Vermiform appendix (tissue), 1 donor: ENCODE measurements around a stretch of chr12.

- PRO-cap, result no peak
Measured at GRCh38 chr12:4115009-4115432, 158.5 kb upstream of the CCND2 start.

- PRO-cap, result no peak
Measured at GRCh38 chr12:4116031-4116734, 157.4 kb upstream of the CCND2 start.

- PRO-cap, result no peak
Measured at GRCh38 chr12:4117995-4118448, 155.5 kb upstream of the CCND2 start.

GRCh38 chr12:4203883-4204318 lies 69.7 kb upstream of the CCND2 start:
- PRO-cap, result no peak

GRCh38 chr12:4228114-4228561 lies 45.4 kb upstream of the CCND2 start:
- PRO-cap, result no peak

DNA sequence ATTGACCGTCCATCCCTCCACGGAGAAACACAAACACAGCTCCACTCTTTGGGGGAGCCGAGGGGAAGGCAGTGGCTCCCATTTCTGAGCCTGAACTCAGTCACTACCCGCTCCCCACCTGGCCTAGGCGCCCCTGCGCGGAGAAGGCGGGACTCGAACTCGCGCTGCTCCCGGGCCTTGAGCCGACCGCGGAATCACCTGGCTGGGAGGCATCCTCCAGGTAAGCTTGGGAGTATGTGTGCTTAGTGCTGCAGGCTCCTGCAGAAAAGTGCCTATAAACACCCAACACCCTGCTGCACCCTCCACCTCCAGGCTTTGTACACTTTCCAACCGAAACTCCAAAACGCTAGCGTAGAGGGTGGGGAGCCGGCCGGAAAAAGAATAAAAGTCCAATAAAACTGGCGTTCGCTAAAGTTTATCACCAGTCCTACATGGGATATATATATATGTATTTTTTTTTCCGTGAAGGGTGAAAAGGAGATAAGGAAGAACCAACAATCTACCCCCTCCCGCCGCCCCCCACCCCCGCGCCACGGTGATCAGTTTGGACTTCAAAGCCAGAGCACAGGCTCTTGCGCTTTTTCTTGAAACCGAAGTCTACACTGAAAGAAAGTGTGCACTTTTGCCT lies 3.3 kb upstream of the CCND2 start:
- PRO-cap, result bidirectional peak, plus-strand start at position 472 of the sequence, minus-strand start at position 317 of the sequence

DNA sequence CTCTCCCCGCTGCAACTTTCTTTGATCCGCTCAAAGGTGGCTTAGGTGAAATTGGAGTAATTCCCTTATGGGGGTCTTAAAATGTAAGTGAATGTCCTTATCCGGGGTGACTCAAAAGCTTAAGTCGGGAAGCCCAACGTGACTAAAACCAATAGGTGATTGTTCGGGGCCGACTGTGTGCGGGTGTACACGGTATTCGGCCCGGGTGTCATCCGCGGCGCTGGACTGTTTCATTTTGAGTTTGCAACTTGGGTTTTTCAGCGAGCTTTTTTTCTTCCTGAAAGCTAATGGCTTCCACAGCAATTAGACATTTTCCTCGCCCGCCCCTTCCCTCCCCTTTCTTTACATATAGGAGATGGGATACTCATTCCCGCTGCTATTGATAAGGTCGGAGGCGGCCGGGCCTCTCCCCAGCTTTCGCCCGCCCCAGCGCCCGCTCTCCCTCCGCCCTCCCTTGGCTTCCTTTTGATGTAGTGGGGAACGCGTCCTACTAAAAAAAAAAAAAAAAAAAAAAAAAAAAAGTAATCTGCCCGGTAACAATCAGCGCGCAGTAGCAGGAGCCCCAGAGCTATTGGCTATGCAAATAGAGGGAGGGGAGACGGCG lies 1.9 kb upstream of the CCND2 start:
- PRO-cap, result bidirectional peak, plus-strand start at position 158 of the sequence, minus-strand start outside the sequence; bidirectional peak, plus-strand start at position 195 of the sequence, minus-strand start at position 237 of the sequence; bidirectional peak, plus-strand start outside the sequence, minus-strand start at position 456 of the sequence

- PRO-cap, result bidirectional peak, plus-strand start at chr12:4274769, minus-strand start at chr12:4274714
Measured at GRCh38 chr12:4274260-4275001, 869 bp downstream of the CCND2 start.

DNA sequence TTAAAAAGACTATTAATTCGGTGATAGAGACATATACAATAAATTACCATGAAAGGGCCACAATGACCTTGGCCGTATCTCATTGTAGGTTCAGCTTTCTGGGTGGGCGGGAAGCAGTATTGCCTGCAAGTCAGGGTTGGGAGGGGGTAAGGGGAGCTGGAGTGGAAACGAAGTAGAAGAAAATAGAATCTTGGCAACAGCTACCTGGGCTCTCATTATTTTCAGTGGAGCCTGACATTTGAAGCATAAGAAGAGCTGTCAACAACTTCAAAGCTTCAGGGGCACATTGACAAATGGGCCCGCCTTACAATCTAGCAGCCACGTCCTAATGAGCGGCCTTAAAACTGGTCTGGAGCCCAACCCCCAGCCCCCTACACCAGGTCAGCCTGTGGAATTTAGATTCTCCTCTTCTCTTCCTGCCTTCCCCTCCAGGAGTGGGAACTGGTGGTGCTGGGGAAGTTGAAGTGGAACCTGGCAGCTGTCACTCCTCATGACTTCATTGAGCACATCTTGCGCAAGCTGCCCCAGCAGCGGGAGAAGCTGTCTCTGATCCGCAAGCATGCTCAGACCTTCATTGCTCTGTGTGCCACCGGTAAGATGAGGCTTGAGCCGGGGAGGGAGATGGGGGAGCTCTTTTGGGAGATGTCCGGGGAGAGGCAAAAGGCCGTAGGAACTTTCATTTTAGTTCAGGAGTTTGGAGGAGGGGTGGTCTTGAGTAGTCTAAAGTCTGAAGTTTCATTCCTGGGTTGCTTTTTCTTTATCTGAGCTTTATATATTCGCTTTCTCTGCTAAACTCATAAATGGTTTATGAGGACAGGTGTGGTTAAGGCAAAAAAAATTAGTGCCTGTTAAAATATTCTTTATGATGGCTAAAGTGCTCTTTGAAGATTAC lies 5.0 kb downstream of the CCND2 start:
- PRO-cap, result no peak

- PRO-cap, result no peak
Measured at GRCh38 chr12:4287778-4288213, 14.2 kb downstream of the CCND2 start.

DNA sequence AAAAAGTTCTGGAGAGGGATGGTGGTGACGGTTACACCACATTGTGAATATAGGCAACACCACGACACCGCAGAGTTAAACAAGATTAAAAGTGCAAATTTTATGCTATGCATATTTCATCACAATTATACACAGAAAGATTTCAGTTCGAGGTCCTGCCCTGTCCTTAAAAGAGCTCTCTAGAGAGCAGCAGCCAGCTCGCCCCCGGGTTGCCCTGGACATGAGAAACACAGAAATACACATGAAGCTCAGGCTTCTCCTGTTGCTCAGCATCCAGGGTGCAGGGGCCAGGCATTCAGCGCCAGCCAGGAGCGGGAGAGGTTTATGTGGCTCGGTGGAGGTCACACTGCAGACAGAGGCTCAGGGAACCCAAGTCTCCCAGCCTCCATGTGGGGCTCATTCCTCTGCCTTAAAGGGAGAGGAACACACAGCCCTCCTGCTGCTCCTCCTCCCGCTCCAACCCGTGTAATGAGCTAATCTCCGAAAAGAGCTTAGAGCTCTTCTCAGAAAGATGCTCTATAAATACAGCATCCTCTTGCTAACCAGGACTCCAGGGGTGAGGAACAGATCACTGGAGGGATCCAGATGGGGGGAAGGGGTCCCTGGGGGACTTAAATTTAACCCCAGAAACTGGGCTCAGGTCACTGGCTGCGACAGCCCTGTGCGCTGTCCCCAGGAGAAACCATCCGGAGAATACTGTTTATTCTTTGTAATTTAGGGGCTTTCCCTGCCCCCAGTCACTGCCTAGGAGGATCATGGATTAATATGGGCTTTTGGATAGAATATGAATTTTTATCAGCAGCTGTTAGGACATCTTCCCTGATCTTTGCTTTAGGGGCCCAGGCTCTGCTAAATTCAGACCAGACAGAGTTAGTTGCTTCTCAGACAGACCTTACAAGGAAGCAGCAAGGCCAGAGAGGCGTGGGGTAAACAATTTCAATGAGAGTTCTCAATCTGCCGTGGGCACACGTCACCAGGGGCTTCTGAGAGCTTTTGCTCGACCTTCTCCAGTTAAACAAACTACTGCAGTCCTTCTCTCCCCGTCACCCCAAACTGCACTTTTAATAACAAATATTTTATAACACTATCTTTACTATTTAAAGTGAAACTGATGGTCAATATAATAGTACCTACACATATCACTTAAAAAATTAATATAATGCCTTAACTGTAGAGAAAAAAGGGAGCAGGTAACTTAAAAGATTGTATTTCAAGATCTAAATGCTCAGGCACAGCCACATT lies 28.0 kb downstream of the FGF6 start:
- PRO-cap, result bidirectional peak, plus-strand start at position 548 of the sequence, minus-strand start at position 321 of the sequence

- PRO-cap, result no peak
Measured at GRCh38 chr12:4441176-4442286, 4.1 kb downstream of the FGF6 start.

- PRO-cap, result no peak
Measured at GRCh38 chr12:4647895-4648420, 893 bp downstream of the AKAP3 start.

GRCh38 chr12:5201827-5202383 lies 158.2 kb downstream of the KCNA5 start:
- PRO-cap, result no peak

DNA sequence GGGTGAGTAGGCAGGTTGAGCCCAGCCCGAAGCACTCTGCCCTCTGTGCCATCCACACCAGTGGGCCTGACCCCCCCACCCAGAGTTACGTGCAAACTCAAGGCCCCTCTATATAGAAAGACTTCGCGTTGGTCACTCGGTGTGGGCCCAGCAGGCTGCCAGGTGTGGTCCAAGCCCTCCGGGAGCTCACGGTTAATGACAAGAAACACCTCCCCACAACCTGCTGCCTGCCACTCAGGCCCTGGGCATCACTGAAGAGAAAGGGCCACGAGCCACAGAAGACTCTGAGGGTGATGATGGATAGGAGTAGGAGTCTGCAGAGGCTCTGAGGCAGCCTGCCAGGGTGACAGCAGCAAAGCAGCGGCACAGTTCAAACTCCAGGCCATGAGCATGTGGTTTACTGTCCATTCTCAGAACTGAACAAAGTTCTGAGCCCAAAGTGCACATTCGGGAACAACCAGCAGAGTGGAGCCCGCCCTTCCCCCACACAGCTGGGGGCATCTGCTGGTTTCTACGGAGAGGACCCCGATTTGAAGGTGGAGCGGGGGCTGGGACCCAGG lies 66.0 kb downstream of the VWF start:
- PRO-cap, result no peak

GRCh38 chr12:6122864-6123709 lies 1.4 kb downstream of the VWF start:
- PRO-cap, result no peak

- PRO-cap, result bidirectional peak, plus-strand start at chr12:6141263, minus-strand start at chr12:6141183
Measured at GRCh38 chr12:6140892-6141455, 16.5 kb upstream of the VWF start.

GRCh38 chr12:6142668-6143126 lies 18.2 kb upstream of the VWF start:
- PRO-cap, result no peak

- PRO-cap, result bidirectional peak, plus-strand start at chr12:6202650, minus-strand start at chr12:6202494
Measured at GRCh38 chr12:6202362-6203413, 2.5 kb downstream of the CD9 start.

- PRO-cap, result no peak
Measured at GRCh38 chr12:6214413-6215600, 14.6 kb downstream of the CD9 start.